Airway epithelial cell (primary cell): ENCODE measurements around the gene RSPH1.

- RAMPAGE, long total RNA = no peak
Observed at GRCh38 chr21:42460234-42460749, 35.7 kb downstream of the RSPH1 start.

DNA sequence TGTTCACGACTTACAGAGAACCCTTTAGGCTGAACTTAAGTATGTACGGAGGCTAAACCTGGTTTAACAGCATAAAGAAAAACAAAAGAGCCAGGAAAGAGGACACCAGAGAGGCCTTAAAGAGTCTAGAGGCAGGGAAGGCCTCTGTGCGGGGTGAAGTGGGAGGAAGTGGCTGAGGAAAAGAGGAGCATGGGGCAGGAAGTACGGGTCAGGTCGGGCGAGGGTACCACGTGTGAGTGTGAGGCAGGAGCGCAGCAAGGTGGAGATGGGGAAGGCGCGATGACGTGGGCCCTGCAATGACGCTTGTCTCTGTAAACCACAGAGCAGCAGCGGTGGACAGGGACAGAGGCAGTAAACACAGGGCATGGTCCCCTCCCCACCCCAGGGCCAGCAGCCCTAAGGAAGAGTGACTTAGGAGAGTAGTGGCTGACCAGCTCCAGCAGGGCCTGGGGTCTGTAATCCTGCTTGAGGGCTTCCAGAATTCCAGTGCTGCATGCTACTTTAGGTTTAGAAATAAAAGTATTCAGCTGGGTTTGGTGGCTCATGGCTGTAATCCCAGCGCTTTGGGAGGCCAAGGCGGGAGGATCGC is 31.8 kb downstream of the RSPH1 start:
- RAMPAGE, long total RNA = no peak

- RAMPAGE, long total RNA = no peak
Observed at GRCh38 chr21:42495757-42496779, at the start of gene RSPH1. RSPH1 (minus strand) TSS chr21:42496224.

- RAMPAGE, long total RNA = no peak
Observed at GRCh38 chr21:42523862-42524317, 10.2 kb downstream of the SLC37A1 start.

DNA sequence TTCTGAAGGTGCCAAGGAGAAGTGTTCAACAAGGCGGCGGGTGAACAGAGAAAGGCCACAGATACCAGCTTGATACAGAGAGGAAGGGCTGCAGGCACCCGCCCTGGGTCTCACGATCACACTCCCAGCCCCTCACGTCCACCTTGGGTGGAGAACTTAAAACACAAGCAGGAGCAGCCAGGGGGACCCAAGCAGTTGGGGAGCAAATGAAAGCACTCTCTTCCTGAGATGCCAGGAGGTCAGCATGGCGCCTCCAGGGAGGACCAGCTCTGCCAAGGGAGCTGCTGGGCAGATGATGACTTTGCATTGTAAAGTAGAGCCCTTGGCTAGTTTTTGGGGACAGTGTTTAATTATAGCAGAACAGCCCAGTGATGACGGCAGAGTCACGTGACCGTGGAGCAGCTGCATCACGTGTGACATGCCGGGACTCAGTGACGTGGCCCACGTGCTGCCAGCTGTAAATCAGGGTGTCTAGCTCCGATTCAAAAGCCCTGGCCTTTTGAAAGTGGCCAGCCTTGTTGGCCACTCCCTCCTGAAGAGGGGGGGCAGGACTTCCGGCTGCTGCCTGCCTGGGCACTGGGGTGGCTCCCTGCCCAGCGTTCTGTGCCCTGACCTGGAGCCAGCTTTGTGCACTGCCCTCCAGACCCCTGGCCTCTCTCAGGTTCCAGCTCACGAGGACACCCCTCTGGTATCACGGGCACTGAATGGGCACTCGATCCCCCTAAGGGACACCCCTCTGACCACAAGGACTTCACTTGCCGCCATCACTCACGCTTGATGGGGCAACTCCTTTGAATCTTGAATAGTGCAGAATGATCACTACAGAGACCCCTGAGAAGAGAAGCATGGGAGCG is 19.1 kb downstream of the SLC37A1 start:
- RAMPAGE, long total RNA = no peak

GRCh38 chr21:42581738-42582680 is 68.4 kb downstream of the SLC37A1 start:
- RAMPAGE, long total RNA = no peak

- RAMPAGE, long total RNA = no peak
Observed at GRCh38 chr21:42674252-42674918, 21.0 kb downstream of the PDE9A start.

- RAMPAGE, long total RNA = no peak
Observed at GRCh38 chr21:42719581-42719981, 66.2 kb downstream of the PDE9A start.

DNA sequence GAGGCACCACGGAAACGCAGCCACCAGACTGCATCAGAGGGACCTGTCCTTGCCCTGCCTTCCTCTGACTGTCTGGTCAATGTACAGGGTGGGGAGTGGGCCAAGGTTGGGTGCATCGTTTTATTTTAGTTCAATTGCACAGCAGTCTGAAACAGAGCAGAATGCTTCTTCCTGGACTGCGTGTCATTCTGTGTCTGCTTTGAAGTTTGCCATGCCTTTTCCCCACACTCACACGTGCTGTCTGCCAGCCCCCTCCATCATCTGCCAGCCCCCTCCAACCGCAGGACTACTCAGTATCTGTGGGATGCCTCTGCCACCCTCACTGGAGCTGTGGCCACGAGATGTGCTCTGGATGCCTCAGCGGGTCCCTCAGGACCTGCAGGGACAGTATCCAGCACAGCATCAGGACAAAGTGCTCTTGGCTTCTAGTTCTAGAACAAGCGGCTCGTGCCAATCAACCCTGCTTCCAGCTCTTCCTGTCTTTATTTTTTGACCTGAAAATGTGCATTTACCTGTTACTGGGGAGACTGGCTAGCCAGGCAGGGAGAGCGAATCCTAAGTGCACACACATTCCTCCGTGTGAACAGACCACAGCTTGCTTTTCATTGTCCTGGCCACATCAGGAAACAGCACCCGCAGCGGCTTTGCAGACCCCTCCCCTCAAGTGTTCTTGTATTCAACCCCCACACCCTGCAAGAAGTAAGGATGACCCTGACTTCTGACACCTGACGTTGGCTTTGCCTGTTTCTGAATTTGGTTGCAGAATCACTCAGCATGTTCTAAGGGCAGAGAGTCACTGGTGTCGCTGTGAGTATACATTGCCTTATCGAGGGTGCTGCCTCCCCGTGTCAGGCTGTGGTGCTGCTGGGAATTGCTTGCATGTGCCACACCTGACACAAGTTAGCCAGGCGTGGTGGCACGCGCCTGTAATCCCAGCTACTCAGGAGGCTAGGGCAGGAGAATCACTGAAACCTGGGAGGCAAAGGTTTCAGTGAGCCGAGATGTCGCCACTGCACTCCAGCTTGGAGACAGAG is 46.2 kb downstream of the WDR4 start:
- RAMPAGE, long total RNA = no peak

DNA sequence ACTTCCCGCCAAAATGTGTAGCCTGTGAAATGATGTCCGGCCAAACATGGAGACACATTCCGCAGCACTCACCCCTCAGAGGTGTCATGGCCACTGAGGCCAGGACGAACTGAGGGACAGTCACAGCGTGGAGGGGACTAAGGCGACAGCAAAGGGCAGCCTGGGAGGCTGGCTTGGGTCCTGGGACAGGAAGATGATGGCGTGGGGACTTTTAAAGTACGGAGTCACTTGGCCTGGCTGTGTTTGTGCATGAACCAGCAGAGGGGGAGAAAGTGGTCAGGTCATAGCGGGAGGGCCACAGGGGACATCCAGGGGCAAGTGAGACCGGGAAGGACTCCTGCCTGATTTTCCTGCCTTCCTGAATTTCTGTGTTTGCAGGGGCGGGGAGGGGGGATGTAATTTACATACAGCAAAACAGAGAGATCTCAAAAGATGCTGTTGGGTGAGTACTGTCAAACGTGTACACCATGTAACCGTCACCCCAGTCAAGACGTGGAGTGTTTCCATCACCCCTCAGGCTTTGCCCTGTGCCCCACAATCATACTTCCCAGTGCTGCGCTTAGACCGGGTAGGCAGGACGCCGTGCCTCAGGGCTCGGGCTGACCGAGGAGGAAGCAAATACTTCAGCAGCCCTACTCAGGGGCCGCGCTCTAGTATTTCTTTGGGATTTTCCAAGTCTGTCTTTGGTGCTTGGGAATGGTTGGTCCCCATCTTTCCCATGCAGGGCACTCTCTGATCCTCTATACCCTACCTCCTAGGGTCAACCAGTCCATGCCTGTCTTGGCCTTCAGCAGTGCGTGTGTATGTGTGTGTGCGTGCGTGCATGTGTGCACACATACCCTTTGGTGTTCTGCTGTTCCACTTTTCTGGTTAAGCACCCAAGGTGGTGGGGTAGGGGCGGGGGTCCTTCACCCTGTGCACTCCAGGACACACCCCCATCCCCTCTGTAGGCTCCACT is 45.1 kb downstream of the WDR4 start:
- RAMPAGE, long total RNA = no peak

GRCh38 chr21:42844671-42845255 is 34.6 kb downstream of the WDR4 start:
- RAMPAGE, long total RNA = no peak

DNA sequence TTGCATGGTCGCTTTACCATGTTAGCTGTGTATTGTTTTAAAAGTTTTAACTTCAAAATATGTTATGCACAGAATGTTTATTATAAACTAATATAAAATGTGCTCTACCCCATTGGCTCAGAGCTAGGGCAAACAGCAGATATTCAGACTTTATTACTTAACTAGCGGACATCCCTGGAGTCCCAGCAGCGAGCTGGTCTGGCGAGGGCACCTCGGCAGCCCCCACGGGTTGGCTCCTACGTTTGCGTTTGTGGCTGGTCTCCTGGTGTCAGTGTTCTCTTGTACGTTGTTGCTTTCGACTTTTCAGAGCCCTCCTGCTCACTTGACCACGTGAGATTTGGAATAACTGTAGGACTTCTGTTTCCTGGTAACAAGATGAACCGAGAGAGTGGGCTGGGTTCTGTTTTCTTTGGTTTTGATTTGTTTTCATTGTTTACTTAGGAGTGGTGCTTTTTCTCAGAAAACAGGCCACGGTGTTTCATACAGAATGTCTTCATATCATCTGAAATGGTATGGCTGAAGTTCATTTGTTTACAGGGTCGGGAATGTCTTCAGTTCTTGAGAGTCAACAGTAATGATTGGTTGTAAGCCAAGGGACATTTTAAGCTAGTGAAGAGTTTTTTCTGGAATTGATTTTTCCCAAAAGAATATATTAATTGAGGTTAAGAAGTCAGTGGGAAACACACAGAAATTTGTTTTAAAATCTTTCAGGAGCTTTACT is 44.4 kb downstream of the CBS start:
- RAMPAGE, long total RNA = no peak

- RAMPAGE, long total RNA = no peak
Observed at GRCh38 chr21:43333329-43334175, 93.4 kb downstream of the SIK1 start.

DNA sequence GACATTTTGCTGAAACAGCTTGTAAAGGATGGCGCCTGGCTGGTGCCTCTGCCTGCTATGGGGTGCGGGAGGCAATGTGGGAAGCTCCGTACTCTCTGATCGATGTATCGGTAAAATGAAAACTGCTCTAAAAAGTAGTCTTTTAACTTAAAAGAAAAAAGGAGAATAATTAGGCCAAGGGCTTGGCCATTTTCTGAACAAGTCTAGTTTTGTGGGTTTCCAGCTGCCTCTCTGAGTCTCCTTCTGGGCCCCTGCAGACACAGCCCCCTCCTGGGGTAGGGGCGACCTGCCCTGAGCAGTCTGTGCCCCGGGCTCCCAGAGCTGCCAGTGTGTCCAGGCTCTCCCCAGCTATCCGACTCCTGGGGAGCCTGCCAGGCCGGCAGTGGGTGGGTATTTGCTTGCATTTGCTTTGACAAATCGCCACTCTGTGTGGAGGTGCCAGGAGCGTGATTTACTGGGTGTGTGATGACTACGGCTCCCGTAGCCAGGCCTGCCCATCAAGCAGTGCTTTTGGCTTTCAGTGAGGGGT is 36.5 kb upstream of the SIK1 start:
- RAMPAGE, long total RNA = no peak

GRCh38 chr21:43600441-43601045 is 35.6 kb downstream of the H2BC12L start:
- RAMPAGE, long total RNA = start-site peak on the minus strand at chr21:43600820-43600828, 81 and 96 reads in 2 replicates

DNA sequence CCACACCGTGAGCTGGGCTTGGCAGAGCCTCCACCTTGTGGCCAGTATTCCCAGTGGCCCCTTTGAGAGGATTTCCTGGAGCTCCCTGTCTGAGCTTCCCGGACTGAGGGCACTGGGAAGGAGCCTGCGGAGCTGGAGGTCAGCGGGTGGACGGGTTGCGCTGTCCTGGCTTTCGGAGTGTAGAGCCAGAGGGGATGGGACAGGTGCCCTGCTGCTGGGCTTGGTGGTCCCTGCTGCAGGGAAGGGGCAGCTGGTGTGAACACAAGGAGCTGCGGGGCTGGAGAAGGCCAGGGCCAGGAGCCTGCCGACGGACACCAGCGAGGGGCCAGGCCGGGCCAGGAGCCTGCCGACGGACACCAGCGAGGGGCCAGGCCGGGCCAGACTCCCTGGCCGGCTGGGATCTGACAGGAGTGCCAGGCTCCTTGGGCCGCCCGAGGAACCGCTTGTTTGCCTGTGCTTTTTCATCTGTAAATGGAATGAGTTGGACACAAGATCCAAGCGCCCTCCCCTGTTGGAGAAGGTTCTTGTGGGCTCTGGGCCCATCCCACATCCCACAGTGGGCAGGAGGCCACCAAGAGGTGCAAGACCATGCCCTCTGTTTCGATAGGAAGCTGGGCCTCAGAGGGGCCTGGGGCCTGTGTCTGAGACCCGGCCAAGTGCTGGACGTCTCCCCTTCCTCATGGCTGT is 18.6 kb downstream of the PDXK start:
- RAMPAGE, long total RNA = no peak

- RAMPAGE, long total RNA = no peak
Observed at GRCh38 chr21:43783190-43783758, 6.1 kb upstream of the RRP1 start.

DNA sequence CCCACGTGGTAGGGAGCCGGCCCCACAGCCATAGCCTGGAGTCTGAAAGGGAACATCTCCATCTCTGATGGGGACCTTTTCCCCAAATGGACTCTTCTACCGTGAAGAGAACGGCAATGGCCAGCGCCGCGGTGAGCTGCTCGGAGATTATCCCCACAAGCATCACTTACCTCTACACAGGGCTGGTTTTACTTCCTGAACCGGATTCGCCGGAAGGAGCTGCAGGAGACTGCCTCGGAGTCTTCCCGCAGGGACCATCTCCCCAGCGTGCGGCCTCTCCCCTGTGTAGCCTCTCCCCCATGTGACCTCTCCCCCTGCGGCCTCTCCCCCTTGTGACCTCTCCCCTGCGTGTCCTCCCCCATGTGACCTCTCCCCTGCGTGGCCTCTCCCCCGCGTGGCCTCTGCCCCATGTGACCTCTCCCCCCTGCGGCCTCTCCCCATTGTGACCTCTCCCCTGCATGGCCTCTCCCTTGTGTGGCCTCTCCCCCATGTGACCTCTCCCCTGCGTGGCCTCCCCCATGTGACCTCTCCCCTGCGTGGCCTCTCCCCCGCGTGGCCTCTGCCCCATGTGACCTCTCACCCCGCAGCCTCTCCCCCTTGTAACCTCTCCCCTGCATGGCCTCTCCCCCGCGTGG is 20.8 kb downstream of the RRP1 start:
- RAMPAGE, long total RNA = no peak

GRCh38 chr21:43811941-43812865 is 22.8 kb downstream of the RRP1 start:
- RAMPAGE, long total RNA = no peak

GRCh38 chr21:43905444-43906235 is 40.6 kb downstream of the AGPAT3 start:
- RAMPAGE, long total RNA = no peak